GM23248 (cell line): ENCODE measurements around a stretch of chr14.

GRCh38 chr14:21401877-21402158, 18.0 kb upstream of the SUPT16H start:
- RAMPAGE, long total RNA: no peak

GRCh38 chr14:21402667-21403269, 18.9 kb upstream of the SUPT16H start:
- RAMPAGE, long total RNA: no peak

DNA sequence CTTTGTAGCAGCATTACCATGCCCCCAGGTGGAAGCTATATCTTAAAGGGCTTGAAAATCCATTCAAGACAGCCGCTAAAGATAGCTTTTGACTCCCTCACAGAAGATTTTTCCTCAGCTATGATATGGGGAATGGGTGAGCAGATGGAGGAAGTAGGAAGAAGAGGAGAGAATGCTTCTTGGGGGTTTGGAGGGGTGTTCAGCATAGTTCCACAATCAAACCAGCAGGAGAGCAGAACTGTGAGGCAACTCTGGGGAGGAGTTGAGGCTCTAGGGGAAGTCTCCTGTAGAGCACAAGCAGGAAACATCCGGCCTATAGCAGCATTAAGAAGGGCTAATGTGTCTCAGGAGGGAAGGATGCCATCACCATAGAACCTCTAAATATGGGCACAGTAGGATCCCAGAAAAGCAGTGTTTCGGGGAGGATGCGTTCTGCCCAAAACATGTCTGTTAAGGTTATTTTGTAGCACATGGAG, 8.4 kb upstream of the SALL2 start:
- RAMPAGE, long total RNA: no peak

GRCh38 chr14:21557202-21557727, 22.6 kb downstream of the OR10G3 start:
- RAMPAGE, long total RNA: no peak

DNA sequence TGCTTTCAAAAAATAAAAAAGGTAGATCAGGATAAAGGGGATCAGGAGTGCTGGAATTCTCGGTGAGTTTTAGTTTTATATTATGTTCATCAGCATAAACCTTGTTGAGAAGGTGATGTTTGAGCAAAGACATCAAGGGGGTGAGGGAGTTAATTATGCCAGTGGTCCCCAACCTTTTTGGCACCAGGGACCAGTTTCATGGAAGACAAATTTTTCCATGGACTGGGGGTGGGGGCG, 6.2 kb downstream of the OR4E2 start:
- RAMPAGE, long total RNA: no peak

DNA sequence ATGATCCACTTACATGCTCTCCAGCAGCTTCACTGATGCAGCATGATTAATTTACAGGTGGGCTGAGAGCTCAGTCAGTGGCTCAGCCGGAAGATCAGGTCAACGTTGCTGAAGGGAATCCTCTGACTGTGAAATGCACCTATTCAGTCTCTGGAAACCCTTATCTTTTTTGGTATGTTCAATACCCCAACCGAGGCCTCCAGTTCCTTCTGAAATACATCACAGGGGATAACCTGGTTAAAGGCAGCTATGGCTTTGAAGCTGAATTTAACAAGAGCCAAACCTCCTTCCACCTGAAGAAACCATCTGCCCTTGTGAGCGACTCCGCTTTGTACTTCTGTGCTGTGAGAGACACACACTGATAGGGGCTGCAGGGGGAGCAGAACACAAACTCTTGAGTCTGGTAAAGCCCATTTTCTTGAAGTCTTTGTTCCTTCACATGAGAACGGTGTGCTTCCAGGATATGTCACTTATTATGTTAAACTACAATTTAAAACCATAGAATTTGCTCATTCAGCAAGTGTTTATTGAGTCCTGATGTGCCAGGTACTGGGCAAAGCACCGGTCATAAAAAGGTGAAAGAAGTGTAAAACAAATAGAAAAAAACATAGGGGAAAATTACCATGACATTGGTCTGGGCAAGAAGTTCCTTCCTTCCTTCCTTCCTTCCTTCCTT, 50.5 kb upstream of the OR4E1 start:
- RAMPAGE, long total RNA: no peak

GRCh38 chr14:21825247-21825698, 151.7 kb upstream of the OR4E1 start:
- RAMPAGE, long total RNA: no peak

DNA sequence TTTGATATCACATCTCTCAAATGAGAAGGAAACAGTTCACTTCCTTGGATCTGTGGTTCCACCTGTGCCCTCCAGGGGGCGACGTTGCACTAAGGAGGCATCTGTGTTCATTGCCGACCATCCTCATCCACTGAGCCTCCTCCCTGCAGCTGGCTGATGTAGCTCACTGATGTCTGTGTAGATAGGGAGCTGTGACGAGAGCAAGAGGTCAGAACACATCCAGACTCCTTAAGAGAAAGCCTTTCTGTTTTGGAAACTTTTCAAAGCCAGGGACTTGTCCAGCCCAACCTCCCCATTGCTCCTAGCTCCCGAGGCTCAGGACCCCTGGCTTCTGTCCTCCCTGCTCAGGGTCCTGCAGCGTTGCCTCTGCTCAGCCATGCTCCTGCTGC, 172.8 kb upstream of the OR4E1 start:
- RAMPAGE, long total RNA: no peak

GRCh38 chr14:21846908-21847518, 173.4 kb upstream of the OR4E1 start:
- RAMPAGE, long total RNA: no peak

- RAMPAGE, long total RNA: no peak
Observed at GRCh38 chr14:22095641-22096207, 422.1 kb upstream of the OR4E1 start.

- RAMPAGE, long total RNA: no peak
Observed at GRCh38 chr14:22433034-22433566, 155.9 kb downstream of the DAD1 start.

DNA sequence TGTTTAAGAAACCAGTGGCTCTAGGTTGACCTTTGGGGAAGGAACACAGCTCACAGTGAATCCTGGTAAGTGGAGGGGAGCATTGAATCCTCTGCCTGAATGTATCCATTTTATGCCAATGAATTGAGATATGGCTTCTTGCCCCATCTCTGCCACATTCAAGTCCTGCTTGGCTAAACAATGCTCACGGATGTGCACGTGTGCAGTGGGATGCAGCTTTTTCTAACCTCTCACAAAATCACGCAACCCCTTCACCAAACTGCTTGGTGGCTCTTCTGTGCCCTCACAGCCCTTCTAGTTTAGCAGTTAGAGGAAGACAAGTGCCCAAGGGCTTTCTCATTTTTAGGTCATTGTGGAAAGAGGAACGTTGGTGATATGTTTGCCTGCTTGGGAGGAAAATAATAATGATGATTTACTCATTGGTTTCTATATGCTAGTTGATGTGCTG, 111.3 kb downstream of the DAD1 start:
- RAMPAGE, long total RNA: no peak

DNA sequence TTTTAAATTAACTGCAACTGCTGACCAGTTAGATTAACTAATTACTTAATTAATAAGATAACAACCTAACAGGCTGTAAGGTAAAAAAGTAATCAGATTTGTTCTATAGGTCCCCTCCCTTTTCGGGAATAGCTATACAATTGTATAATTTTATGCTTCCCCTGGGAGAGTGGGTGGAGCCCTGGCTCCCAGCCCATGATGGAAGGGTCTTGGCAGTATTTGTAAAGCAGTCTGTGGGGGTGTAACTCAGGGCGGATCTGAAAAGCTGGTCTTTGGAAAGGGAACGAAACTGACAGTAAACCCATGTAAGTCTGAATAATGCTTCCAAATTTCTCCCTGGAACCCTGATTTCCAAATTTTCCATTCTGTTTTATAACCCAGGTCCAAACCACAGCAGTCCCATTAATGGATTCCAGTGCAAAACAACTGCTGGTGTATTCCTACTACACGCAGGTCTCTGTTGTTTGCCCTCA, 110.4 kb downstream of the DAD1 start:
- RAMPAGE, long total RNA: no peak

- RAMPAGE, long total RNA: no peak
Observed at GRCh38 chr14:22505514-22506567, 83.2 kb downstream of the DAD1 start.

DNA sequence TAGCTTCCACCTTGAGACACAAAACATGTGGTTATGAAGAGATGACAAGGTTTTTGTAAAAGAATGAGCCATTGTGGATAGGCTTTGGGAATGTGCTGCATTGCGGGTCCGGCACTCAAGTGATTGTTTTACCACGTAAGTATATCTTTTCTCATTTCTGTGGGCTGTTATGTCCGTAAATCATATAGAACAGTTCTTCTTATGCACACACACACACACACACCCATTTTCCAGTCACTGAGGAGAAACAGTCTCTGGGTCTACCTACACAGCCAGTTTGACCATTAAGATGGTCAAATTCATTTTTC, 82.5 kb downstream of the DAD1 start:
- RAMPAGE, long total RNA: no peak

DNA sequence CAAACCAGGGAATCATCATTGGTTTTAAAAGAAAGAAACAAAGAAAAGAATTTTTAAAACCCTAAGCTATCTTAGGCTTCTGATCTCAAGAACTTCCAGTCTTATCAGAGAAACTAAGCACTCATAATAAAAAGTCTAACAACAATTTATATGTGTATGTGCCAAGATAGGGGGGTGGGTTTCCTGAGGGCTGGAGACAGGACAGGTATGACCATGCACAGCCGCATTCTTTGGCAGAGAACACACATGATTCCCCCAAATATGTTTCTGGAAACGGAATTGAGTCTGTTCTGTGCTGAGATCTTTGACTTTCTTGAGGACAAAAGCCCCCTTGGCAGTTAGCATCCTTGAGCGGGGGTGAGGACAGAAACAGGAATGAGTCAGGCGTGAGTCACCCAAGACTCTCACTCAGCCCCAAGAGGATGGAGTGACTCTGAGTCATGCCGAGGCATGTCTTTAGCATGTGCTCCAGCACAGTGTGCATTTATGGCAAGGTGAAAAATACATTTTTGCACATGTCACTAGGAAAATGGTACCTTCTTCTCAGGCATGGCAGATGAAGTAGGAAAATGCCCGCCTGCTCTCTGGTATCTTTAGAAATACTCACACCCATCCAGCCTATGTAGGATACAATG, 52.2 kb downstream of the DAD1 start:
- RAMPAGE, long total RNA: no peak

DNA sequence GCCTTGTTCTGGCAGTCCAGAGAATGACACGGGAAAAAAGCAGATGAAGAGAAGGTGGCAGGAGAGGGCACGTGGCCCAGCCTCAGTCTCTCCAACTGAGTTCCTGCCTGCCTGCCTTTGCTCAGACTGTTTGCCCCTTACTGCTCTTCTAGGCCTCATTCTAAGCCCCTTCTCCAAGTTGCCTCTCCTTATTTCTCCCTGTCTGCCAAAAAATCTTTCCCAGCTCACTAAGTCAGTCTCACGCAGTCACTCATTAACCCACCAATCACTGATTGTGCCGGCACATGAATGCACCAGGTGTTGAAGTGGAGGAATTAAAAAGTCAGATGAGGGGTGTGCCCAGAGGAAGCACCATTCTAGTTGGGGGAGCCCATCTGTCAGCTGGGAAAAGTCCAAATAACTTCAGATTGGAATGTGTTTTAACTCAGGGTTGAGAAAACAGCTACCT, 41.1 kb downstream of the DAD1 start:
- RAMPAGE, long total RNA: no peak

DNA sequence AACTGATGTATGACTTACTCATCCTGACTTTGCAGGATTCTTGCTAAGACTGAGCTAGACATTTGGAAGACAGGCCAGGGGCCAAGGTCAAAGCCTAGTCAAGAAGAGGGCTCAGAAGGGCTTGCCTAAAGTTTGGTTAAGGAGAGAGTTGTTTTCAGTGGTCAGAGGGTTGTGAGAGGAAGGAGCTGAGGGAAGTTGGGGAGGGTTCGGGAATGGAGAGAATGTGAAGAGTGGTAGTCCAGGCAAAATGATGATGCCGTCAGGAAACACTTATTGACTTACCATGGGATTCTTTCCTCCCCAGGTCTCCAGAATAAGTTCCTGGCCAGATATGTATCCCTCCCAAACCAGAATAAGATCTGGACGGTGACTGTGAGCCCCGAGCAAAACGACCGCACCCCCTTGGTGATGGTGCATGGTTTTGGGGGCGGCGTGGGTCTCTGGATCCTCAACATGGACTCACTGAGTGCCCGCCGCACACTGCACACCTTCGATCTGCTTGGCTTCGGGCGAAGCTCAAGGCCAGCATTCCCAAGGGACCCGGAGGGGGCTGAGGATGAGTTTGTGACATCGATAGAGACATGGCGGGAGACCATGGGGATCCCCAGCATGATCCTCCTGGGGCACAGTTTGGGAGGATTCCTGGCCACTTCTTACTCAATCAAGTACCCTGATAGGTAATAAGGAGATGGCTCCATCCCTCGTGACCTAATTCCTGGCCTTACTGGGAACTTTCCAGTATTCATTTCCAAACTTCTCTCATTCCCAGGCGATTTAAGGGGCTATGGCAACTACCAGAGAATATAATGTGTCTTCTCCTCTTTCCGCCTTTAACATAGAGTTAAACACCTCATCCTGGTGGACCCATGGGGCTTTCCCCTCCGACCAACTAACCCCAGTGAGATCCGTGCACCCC, 5.2 kb downstream of the ABHD4 start:
- RAMPAGE, long total RNA: no peak

DNA sequence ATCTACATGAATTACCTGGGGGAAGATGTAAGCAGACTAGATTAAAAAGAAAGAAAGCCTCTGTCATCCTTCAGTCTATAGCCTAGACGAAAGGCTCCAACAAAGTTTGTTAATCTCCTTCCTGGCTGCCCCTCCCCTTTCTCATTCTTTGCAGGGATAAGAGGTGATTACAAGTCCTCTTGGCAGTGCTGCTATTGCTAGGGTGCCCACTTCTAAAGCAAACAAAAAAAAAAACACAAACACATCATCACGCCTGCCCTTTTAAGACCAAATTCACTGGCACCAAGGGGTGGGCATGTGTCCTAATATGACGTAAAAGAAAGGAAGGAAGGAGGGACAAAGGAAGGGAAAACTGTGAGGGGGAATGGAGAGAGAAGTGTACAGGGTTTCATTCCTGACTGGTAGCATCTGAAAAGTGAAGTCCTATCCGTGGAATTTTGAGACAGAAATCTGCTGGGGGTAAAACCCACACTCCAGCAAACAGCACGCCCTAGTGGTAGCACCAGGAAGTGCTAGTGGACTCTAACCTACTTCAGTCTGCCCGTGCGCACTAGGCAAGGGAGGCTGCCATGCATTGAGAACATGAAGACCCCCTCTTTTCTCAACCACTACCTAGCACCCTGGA, 2.7 kb upstream of the SLC7A7 start:
- RAMPAGE, long total RNA: no peak

GRCh38 chr14:22821673-22821935, 6.4 kb upstream of the SLC7A7 start:
- RAMPAGE, long total RNA: no peak